ENCODE data around the genes C15orf40 and SH3GL3.

- PRO-cap: no peak
Observed at GRCh38 chr15:82858849-82859280, 49.4 kb downstream of the WHAMM start.

DNA sequence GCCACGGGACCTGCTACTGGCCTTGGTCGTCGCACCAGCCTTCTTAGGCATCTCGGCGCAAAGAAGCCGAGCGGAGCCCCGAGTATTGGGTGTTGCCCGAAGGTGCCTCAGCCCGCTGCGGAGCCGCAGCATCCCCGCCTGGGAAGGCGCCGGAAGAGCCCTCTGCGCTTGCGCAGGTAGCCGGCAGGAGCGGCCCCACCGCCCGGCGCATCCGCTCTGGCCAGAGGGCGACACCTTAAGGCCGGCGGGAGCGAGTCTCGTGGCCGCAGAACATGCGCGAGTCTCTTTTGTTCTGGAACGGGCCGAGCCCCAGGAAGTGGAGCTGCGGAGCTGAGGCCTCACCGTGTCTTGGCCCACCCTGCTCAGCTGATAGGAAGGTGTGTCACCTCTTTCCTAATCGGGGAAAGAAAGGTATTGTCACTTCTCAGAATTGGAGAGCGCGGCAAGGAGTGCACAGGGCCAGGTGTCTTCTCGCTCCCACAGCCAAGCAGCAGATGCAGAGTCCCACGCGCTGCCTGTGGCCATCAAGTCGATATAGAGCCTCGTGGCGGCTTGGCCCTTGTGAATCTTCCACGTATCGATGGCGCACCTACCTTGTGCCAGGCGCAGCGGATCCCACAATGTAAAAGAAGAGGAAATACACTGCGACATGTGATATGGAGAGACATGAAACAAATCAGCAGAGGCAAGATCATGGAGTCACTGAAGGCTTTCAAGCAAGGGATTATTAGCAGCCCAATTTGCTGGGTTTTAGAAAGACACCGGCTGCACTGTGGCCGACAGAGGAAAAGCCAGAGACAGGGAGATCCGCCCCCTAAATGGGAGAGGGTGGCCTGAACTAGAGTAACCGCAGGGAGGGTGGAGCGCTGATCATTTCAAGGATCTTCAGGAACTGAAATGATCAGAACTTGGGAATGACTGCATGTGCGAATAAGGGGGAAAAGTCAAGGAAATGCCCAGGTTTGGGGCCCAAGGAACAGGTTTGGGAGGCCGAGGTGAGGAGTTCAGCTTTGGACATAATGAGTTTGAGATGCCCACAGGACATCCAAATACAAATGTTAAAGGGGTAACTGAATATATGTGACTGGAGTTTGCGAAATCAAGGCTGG lies at the start of gene C15orf40:
Gene C15orf40 (minus strand): TSS at position 164 of the 1,109 bp plus-strand sequence.
- PRO-cap: bidirectional peak, plus-strand start at position 284 of the sequence, minus-strand start at position 45 of the sequence; unidirectional peak, minus-strand start at position 536 of the sequence

DNA sequence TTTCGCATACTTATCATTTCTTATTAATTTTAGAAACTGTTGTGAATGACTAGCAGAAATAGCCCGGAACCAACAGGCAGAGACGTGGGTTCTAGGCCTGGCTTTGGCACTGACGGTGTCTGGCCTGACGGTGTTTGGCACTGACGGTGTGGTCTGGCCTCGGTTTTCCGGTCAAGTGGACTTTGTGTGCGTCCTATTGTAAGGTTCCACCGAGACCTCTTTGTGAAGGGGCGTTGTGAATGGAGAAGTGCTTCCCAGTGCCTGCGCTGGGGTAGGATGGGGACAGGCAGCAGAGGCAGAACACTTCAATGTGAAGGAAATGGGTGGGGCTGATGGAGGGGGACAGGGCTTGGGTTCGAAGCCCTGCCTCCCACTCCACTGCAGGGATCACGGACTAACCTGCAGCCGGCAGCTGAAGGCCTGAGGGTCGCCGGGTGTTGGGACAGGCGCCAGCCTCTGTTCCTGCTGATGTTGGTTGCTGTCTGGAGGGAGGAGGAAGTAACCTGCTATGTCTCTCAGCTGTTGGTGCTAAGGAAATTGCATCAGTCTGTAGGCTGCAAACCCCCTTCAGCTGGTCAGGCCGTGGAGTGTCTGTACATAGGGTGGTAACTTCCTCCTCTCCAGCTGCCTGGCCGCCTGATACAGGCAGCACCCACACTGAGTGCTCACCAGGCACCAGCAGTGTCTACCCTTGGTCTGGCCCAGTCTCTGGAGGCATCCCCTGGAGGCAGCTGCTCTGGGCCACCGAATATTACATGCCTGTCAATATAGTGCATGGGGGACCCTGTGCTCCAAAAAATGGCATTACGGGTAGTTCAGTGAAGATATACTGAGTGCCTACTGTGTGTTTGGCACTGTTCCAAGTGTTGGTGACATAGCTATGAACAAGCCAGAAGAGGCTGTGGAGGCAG lies 996 bp downstream of the TM6SF1 start:
- PRO-cap: no peak

DNA sequence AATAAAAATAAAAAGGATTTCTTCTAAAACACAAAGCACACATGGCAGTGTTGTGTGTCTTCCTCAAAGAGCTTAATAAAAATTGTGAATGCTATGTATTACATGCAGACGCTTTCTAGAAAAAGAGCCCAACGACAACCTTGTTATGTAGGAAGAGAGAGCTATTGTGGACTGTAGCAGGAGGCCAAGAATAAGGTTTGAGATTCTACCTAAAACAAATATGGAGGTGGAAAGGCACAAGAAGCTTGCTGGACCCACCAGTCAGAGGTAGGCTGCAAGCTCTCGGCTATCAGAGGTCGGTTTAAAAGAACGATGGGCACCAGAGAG lies 1.2 kb downstream of the HDGFL3 start:
- PRO-cap: no peak

DNA sequence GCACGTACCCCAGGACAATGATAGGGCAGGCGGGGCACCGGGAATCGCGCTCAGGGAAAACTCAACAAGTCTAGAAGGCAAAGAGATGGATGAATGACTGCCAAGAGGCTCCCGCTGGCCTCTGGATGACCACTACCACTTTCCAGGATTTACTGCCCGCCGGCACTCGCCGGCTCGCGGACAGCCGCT lies 989 bp downstream of the HDGFL3 start:
- PRO-cap: no peak

DNA sequence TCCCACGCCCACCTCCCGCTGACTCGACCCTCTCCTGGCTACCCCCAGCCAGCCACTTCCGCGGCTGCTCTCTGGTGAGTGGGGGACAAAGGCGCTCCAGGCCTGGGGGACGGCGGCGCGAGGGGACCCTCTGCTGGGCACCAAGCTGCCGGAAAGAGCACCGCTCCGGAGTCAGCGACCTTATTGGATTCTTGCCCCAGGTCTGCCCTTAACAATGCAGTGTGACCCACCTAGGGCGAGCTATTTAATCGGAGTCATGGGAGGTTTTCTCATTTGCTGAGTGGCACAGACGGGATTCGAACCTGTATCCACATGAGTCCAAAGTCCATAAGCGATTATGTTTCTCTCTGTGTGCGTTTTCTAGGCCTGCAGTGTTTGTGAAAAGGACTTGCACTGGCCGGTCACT lies 588 bp upstream of the HDGFL3 start:
- PRO-cap: bidirectional peak, plus-strand start at position 55 of the sequence, minus-strand start outside the sequence

DNA sequence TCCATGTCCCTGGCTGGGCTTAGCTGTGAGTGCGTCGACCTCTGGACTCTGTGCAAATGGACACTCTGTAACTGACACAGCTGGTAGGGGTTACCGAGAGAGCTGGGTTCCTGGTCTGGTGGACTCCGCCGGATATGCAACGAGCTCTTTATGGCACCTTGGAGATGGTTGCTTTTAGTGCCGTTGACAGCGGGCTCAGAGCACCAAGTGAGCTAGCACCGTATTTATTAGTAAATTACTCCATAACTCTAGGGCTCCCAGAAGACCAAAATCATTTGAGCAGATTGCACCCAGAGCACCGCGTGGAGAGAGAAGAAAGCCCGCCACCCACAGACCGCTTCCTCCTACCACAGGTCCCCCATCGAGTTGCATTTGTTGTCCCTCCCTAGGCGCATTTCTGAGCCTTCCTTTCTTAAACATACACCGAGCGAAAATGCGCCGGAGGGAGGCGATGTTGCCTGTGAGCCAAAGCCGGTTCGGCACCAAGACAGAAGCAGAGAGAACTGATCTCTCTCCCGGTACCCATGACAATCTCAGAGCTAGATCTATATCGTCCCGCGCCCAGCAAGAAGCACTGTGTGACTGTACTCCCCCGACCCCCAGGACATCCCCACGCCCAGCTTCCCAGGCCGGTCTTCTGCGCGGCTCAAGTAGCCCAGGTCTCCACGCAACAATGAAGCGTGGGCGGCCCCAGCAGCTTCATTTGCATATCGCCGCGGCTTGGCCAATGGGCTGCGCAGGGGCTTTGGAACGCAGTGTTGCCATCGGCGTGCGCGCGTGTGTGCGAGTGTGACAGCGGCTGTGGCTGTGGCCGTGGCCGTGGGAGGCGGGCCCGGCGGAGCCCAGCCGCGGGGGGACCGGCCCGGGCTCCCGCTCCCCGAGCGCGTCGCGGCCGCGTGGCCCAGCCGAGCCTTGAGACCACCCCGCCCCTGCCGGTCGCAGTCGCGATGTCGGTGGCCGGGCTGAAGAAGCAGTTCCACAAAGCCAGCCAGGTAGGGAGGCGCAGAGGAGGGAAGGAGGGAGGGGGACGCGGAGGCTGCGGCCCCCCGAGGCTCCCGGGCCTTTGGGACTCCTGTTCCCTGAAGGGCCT lies at the start of gene SH3GL3:
Gene SH3GL3 (plus strand): TSS at position 755 of the 1,090 bp plus-strand sequence.
- PRO-cap: unidirectional peak, plus-strand start at position 468 of the sequence; bidirectional peak, plus-strand start at position 786 of the sequence, minus-strand start at position 586 of the sequence

DNA sequence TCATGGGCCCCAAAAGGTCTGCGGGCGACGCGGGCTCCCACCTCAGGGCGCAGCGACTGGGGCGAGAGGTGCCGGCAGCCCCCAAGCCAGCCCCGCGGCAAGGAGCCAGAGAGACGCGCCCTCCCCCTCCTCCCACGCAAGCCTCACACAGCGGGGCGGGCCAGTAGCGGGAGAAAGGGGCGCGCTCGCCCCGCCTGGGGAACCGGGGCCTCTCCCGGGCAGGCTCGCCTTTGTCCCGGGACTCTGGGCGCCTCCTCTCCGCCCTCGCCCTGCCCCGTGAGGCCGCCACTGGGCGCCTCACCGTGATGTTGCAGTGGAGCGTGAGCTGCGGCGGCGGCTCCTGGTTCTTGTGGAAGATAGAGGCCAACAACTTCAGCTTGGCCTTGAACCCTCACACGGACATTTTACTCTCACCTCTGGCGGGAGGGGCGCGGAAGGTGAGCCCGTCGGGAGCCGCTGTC lies 100.6 kb upstream of the ZSCAN2 start:
- PRO-cap: unidirectional peak, plus-strand start at position 146 of the sequence

GRCh38 chr15:84631354-84632276 lies 22.5 kb downstream of the WDR73 start:
- PRO-cap: bidirectional peak, plus-strand start at chr15:84631470, minus-strand start at chr15:84631268

DNA sequence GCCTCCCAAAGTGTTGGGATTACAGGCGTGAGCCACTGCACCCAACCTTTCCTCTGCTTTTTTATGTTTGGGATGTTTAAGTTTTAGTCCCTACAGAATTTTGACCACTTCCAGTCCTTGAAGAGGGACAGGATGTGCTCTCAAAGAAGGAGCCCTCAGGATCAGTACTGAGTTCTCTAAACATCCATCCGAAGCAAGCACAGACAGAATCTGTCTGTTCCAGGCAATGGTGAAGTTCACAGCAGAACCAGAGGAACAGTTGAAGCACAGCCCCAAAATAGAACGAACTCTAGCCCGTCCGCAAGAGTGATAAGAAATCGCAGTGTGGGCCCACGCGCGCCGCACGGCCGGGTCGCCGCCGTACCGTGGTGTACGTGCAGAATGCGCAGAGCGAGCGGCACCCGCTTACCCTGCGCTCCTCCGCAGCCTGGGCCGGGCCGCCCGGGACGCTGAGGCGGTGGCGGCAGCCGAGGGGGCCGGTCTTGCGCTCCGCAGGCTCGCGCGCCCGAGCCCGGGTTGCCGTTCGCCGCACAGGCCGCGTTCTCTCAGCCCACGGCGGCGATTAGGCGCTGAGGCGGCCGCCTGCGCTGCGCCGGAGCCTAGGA lies 20.9 kb downstream of the WDR73 start:
- PRO-cap: no peak

DNA sequence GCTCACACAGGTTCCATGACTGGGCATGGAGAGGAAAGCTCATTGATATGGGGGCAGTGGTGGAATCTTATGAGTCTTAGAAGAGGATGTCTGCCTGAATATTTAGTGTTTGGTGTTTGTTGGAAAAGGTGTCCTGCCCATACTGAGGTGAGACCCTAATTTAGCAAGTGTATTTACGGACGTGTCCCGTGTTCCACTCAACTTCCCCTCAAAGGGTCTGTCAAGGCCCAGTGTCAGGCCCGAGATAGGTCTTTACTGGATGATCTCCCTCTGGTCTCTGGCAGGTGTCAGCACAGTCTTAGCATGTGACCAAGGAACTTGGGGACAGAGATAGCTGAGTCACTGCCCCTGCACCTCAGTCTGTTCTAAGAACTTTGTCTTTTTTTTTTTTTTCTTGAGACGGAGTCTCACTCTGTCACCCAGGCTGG lies 32.2 kb upstream of the ALPK3 start:
- PRO-cap: no peak

GRCh38 chr15:84822326-84822604 lies 5.1 kb downstream of the ALPK3 start:
- PRO-cap: no peak

DNA sequence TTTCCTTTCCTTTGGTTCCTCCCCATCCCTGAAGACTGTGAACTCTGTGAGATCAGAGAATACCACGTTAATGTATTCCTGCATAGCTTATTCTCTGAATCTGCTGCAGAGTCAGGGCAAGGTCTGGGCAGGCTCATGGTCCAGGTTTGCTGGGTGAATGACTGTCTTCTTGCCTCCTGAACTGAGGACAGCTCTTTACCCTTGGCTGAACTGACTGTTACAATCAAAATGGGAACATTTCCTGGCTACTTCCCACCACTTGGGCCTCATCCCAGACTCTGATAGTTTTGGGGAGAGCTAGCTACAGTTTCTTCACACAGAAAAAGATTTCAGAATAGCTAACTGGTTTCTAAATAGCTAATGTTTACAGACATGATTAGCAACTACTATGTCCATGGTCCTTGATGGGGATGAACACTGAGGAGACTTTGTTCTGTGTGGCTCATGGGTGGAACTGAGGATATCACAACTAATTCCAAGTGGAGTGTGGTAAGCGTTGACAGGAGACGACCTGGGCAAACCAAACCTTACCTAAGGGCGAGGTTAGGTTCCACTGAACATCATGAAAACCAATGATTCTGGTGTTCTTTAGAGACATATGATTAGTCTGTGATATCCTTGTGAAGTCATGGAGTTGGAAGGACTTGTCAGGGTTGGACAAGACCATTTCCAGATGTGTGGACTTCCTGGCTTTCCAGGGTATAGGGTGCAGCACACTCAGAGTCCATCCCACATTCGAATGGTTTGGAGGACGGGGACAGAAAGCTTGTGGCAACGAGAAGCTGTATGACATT lies 7.2 kb downstream of the ALPK3 start:
- PRO-cap: no peak

DNA sequence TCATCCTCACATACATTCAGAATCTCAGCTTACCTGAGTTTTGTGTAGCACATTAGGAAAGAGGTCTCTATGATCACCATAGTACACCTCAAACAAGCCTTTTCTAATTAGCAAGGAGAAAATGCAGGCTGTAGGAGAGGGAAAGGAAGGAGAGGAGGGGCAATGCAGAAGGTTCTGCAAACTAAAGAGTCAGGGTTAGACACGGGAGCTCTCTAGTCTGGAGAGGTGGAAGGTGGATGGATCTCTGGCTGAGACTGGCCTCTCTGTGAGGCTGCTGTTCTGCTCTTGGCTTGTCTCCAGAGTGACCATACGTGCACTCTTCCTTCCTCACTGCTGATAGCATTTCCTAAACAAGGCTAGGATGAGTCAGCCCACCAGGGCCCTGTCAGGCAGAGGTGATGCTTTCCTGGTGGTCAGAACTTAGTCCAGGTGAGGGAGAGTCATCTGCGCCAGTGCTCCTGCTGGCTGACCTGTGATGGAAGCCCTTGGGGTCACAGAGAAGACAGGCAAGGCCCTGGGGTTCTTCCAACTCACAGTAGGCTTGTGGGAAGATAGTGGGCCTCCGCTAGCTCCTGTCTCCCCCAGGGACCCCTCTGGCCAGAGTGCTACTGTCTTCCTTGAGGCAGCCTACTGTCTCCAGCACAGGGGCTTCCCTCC lies 16.2 kb downstream of the ALPK3 start:
- PRO-cap: no peak

GRCh38 chr15:84886315-84887109 lies 2.0 kb downstream of the SLC28A1 start:
- PRO-cap: no peak

GRCh38 chr15:84904416-84904895 lies 20.0 kb downstream of the SLC28A1 start:
- PRO-cap: no peak

DNA sequence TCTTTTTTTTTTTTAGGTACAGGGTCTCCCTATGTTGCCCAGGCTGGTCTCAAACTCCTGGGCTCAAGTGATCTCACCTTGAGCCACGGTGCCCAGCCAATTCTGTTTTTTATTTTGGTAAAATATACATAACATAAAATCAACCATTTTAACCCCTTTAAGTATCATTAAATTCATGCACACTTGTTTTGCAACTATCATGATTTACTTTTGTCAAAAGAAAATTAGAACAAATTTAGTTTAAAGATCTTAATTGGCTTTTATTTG lies 22.1 kb downstream of the SLC28A1 start:
- PRO-cap: no peak

DNA sequence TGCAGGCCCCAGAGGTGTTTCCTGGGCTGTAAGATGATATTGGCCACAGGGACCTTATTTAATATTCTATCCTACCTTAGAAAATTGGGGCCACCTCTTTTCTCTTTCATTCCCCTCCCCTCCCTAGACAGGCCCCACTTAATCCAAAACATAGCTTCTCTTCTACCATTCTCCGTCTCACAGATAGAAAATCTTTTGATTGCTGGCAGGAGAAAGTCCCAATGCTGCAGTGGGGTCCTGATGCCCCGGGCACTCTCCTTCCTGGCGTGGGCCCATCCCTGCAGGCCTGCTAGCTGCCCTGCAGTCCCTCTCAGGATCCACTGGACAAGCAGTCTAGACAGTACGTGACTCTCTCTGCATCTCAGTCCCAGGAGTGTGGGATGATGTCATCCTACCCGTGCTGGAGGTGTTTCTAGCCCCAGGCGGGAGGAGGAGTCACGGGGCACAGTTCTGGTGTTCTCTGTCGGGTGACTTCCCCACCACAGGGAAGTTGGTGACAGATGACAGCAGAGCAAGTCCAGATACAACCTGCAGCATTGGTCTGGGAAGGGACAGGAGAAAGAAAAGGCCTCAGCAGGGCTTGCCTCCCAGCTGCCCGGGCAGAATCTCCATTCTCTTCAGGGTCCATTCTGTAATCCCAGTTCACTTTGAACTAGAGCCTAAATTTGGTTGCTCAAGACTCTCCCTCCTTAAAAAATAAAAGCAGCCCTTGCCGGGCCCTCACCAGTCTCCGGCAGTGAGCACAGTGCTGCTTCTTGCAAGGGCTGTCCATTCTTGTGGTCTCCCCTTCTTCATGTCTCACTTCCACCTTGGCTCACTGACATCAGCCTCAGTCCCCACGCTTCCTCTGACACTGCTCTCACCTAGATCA lies 30.5 kb downstream of the SLC28A1 start:
- PRO-cap: no peak

GRCh38 chr15:84915628-84915923 lies 31.1 kb downstream of the SLC28A1 start:
- PRO-cap: no peak

DNA sequence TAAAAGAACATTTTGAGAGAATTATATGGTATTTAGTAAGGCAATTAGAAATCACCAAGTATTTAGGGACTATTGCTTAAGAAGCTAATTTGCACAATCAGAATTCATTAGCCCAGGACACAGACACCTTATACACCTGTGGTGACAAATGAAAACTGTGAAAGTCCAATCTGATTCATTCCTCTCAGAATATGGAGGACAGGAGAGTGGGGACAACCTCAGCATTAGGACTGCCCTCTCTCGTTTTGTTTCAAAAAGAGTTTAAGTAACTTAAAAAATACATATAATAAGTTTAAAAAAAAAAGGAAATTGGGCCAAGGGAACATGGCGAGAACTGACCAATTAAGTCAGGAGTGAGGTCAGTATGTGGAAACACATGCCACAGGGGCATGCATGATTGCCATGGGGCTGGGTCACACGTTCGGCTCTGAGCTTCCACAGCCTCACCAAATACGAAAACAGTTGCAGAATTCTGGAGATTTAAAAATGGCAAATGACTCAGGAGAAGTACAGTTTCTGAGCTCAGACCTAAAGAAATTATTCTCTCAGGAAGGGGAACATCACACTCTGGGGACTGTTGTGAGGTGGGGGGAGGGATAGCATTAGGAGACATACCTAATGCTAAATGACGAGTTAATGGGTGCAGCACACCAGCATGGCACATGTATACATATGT lies 24.0 kb downstream of the PDE8A start:
- PRO-cap: no peak